Vermiform appendix (tissue), 1 donor: ENCODE results near the genes MAOB, DIPK2B and ZNF674.

DNA sequence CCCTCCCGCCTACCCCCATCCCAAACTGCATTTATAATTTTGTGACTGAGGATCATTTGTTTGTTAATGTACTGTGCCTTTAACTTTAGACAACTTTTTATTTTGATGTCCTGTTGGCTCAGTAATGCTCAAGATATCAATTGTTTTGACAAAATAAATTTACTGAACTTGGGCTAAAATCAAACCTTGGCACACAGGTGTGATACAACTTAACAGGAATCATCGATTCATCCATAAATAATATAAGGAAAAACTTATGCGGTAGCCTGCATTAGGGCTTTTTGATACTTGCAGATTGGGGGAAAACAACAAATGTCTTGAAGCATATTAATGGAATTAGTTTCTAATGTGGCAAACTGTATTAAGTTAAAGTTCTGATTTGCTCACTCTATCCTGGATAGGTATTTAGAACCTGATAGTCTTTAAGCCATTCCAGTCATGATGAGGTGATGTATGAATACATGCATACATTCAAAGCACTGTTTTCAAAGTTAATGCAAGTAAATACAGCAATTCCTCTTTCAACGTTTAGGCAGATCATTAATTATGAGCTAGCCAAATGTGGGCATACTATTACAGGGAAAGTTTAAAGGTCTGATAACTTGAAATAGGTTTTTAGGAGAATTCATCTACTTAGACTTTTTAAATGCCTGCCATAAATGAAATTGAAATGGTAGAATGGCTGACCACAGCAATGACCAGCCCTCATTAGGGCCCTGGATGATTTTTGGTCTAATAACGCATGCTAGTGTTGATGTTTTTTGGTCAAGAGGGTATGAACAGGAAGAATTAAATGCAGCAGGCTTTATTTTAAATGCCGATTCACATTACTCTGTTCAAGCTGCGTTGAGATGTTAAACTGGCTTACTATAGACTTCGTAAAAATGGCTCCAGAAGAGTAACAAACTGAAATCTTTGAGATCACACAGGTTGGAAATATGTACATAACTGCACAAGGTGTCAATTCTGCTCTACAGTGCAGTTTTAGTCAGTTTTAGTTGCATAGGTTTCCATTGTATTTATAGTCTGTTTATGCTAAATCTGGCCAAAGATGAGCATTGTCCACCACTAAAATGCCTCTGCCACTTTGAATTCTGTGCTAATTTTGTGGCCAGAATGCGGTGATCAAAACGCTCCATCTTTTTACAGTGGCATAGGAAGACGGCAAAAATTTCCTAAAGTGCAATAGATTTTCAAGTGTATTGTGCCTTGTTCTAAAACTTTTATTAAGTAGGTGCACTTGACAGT, 14.4 kb downstream of the DDX3X start:
- PRO-cap, result no peak

- PRO-cap, result no peak
Measured at GRCh38 chrX:41435424-41436129, 11.6 kb upstream of the NYX start.

DNA sequence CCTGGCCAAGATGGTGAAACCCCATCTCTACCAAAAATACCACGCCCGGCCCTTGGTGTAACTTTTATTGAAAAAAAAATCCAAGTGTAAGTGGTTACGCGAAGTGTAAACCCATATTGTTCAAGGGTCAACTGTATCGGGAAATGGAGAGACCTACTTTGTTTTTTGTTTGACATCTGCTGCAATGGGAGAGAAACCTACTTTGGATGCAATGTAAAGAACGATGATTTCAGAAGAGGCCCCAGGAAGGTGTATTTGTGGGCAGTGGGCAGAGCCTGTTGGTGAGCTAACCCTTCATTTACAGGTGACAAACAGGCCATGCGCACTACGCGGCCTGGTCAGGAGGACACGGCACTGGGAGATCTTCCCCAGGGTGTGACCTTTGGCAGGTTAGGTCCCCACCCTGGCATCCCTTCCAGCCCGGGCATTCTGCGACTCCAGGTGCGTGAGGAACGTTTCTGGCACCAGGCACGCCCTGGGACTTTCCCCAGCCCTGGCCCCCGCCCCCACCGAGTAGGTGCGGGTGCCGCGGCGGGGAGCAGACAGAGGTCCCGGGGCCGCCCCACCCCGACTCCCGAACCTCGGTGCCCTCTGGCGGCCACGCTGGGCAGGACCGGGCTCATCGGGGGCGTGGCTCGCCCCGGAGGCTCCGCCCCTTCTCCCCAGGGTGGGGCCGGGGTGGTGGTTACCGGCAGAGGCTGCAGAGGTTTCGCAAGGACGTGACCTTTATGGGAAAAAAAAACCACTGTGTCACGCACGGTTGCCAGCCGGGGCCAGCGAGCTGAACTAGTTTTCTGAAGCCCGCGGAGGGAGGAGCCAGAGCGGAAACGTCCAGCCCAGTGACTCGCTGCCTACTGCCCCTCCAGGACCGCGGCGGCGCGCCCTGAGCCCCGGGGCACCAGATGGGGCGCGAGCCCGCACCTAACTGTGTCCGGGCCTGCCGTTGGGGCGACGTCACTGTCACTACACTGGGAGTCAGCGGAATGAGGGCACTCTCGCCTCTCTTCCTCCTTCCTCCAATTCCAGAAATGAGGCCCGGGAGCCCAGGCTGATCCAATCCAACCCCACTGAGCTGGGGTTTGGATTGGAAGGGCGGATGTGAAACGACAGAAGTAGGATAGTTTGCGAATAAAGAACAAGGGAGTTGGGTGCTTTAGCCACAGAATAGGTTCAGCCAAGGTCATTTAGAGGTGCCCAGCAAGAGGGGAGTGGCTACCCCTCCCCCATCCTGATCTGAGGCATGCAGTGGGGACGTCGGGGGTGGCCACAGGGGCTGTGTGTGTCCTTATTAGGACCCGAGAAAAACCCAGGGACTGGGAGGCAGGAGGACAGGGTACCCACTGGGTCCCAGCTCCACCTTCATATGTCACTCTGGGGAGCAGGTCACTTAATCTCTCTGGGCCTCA, 4.9 kb upstream of the NYX start:
- PRO-cap, result bidirectional peak, plus-strand start at position 971 of the sequence, minus-strand start at position 573 of the sequence

- PRO-cap, result no peak
Measured at GRCh38 chrX:41686749-41687200, 2.0 kb upstream of the GPR34 start.

DNA sequence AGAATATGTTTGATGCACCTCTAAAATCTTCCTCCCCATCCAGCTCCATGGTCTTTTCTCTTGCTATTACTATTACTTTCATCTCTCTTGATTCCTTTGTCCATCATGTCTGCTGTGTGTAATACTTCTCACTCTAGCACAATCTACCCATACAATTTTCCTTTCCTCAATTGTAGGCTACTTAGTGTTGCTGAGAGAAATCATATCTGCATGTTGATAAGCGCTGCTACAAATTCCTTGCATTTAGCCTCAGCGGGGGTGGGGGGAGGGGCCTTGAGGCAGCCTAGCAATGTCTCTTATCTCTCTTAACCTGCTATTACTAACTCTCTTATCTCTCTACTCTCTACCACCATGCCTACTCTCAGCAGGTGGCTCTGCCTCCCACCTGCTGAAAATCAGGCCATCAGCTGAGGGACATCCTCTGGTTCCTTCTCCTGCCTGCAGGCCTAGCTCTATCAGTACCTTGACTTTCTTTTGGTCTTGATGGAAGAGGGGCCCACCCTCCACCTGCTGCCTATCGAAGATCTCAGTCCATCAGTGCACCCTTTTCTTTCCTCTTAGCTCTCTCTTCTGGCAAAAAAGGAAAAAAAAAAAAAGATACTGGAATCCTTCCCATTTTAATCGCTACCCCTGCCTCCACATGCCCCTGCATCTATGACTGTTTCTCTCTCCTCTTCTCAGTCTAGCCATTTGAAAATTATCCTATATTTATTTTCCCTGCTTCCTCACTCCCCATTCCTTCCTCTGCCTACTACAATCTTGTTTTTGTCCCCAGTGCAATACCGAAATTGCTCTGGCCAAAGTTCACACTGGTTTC, 99.0 kb downstream of the GPR82 start:
- PRO-cap, result no peak

GRCh38 chrX:41899259-41899884, 24.0 kb downstream of the CASK start:
- PRO-cap, result no peak

GRCh38 chrX:43176616-43177065, 398.7 kb upstream of the PPP1R2C start:
- PRO-cap, result no peak

- PRO-cap, result no peak
Measured at GRCh38 chrX:43589730-43590702, 66.1 kb upstream of the MAOA start.

DNA sequence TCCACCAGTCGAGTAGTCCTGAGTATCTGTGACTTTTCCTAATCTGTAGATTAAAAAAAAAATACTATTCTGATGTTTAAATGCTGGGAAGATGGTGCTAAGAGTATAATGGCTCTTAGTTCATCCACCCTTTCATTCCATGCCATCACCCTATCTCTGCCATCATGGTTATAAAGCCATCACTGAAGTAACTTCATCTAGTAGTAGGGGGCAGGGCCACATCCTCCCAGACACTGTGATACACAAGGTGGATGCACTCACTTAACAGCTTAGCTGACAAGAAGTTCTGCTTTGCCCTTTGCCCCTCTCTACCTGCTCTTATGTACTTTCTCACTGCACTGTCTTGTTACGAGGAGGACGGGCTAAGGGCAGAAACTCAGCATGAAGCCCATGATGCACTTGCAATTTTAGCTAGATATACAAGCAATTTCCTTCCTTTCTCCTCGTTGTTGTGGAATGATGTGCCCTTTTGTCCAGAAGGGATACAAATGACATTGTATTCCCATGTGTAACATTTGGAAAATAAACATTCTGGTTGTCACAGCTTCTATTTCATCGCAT, 47.0 kb downstream of the MAOA start:
- PRO-cap, result no peak

DNA sequence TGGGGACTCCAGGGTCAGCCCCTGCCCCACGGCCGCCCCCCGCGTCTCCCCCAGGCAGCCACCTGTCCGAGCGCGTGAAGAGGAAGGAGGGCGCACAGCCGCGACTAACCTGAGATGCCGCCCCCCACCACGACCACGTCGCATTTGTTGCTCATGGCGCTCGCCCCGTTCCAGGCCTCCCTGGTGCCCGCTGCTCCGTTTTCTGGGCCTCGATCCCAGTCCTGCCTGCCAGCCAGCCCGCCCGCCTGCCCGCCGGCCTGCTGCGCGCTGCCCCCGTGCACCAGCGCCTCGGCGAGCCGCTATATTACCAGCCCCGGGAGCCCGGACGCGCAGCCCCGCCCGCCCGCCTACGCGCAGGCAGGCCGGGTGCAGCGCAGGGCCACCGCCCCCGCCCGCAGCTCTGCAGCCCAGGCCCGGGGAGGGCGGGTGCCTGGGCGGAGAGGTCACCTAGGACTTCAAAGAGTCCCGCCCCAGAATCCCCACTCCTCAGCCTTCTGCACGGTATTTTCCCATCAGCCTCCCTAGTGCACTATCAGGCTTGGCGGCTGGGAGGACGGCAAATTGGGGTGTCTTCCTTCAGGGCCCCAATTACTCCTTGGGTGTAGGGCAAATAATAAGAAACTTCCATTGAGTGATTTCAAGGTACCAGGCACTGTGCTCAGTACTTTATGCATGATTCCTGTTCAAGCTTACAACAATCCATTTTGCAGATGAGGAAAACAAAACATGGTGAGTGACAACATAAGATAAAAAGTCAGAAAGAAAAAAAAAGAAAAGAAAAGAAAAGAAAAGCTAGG, at the start of gene MAOB:
Gene MAOB, minus strand, starts transcription at position 306 of the 797 bp plus-strand sequence.
- PRO-cap, result unidirectional peak, minus-strand start at position 277 of the sequence

DNA sequence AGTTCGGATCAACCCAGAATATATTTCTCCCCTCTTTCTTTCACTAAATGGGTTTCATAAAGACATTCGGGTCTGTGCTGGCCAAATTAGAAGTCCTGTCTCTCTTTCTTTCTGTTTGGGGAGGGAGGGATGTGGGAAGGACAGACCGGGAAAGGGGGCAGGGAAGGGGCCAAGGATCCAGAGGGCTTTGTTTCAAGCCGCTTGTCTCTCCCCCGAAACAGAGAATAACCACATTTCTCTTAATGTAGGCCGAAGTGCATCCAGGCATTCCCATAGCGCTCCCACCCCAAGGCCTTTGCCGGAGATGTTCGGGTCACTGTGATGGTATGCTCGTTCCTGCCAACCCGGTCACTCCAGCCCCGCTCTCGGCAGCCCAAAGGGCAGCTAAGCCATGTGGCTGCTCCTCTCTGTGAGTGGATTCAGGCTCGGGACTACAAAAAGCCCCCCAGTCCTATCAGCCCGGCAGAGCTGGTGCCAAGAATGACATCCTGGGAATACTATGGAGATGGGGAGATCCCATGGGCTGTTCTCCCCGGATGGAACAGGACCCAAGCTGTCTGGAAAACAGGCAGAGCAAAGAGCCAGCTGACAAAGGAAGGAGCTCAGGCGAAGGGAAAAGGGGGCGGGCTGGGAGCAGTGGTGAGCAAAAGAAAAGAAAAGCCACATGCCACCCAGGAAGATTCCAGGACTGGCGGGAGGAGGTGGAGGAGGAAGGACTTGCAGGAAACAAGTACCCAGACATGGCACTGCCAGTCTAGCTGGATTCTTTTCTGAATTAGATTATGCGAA, 3.8 kb downstream of the NDP start:
- PRO-cap, result no peak

DNA sequence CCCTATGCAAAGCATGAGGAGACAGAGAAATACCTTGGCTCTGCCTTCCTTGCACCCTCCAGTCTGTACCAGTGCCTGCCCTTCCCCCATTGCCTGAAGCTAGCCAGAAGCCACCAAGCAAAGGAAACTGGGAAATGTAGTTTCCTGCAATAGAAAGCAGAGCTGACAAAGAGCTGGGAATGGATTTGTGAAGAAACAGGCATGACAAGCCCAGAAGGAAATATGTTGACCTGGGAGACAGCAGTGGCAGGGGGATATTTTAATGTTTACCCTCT, 108.8 kb upstream of the FUNDC1 start:
- PRO-cap, result no peak

GRCh38 chrX:45198153-45199239, 2.2 kb downstream of the DIPK2B start:
- PRO-cap, result no peak

GRCh38 chrX:45200560-45201467, at the start of gene DIPK2B:
DIPK2B (minus strand) TSS chrX:45200876.
- PRO-cap, result unidirectional peak, minus-strand start at chrX:45200836; unidirectional peak, minus-strand start at chrX:45200856

GRCh38 chrX:45743062-45743339, 542.3 kb upstream of the DIPK2B start:
- PRO-cap, result no peak

DNA sequence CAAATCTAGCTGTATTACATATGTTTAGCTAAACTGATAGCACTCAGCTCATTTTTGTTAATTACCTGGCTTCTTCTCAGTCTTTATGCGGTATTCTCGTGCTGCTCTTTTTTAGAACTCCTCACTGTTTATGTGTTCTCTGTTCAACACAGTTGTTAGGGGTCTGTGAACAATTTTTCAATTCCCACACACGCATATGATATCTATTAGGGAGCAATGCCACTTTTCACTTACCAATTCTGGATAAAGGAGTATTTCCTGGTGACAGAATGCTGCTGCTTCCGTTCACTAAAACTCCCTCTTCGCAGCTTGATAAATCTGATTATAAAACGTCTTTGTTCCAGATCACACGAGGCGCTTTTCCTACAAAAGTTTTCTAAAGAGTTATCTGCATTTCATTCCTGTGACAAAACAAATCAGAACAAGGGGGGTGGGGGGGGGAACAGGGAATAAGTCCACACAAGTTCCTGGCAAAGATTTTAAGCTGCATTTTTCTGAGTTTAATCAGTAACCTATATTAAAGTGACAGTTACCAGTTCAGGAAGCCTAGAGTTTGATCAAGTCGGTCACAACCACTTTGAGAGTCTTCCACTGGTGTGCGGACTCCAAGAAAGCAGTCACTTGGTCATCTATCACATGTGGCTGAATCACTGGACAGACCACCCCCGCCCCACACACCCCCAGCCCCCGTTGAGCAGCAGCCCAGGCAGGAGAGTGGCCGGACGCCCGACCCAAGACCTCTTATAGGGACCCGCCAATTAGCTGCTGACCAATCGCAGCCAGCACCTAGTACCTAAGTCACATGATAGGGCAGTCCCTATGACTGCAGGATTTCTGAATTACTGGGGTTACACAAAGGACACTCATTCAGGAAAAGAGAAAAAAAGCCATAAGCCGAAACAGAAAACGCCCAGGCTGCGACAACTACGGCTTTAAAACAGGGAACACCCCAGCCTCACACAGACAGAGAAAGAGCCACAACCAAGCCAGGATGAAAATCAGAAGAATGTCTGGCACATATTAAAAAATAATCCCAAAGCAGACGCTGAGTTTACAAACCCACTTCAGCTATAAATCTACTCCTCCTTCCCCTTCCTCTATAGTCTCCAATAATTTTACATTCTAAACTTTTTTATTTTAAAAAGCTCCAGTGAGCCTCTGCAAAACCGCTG, 569.3 kb upstream of the DIPK2B start:
- PRO-cap, result bidirectional peak, plus-strand start at position 549 of the sequence, minus-strand start at position 290 of the sequence; bidirectional peak, plus-strand start at position 902 of the sequence, minus-strand start at position 716 of the sequence

DNA sequence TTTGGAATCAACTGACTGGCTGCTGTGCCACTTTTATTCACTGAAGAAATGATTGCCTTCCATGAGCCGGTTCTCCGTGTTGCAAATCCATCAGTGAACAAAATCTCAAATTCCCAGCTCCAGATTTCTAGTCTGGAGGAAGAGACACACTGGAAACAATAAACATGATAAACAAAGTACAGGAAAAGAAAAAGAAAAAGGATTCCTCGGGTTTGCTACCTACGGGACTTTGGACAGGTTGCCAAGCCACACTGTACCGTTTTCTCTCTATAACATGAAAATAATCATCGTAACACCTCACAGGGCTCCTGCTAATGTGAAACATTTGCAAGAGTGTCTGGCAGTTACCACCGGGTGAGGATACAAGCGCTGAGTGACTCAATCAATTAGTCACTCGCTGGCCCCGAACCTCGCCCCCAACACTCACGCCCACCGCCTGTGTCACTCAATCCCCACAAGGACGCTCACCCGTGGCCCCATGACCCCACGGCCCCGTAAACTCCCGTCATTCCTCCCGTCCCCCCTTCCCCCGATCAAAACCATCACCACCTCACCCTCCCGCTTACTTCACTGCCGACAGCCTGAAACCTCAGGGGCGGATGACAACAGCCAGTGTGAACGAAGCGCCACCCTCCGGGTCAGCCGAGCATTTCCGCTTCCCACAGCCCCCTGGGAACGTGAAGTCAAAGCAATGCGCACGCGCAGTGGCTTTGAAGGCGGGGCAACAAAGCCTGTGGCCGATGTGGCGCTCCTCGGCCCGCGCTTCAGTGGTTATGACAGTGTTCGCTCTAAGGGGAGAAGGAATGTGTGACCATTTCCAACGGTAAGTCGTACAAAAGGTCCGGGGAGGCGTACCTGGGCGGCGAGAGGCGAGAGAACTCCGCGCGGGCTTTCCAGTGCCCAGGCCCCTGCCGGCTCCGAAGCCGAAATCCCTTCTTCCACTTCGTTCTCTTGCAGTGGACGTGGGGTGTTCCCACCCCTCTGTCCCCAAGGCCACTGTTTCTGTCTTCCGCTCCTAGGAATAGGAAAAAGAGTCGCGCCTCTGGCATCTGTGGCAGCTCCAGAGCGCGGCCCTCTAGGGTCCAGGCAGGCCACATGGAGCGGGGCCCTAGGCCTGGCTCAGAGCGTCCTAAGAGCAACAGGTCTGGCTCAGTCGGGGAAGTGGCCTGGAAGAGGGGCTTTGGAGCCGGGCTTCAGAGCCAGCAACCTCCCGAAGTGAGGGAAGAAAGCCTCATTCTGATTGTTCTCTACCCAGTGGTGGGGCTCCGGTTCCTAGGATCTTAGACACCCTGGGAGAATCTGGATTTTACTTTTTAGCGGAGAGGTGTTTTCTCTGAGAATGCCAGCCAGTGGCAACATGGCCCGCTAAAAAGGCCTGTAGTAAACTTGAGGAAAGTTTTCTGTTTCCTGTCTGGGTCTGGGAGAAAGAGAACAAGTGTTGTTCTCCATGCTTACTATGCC, at the start of gene ZNF674:
Gene ZNF674, minus strand, starts transcription at position 617 of the 1,461 bp plus-strand sequence.
- PRO-cap, result bidirectional peak, plus-strand start at position 770 of the sequence, minus-strand start at position 583 of the sequence

- PRO-cap, result no peak
Measured at GRCh38 chrX:46587695-46588218, 14.2 kb downstream of the CHST7 start.

GRCh38 chrX:46643082-46643442, 69.5 kb downstream of the CHST7 start:
- PRO-cap, result no peak

GRCh38 chrX:46758353-46759053, 415 bp downstream of the SLC9A7 start:
- PRO-cap, result bidirectional peak, plus-strand start at chrX:46758765, minus-strand start at chrX:46758584